Amniotic epithelial cell (primary cell): Measurements from ENCODE around the gene COLQ.

DNA sequence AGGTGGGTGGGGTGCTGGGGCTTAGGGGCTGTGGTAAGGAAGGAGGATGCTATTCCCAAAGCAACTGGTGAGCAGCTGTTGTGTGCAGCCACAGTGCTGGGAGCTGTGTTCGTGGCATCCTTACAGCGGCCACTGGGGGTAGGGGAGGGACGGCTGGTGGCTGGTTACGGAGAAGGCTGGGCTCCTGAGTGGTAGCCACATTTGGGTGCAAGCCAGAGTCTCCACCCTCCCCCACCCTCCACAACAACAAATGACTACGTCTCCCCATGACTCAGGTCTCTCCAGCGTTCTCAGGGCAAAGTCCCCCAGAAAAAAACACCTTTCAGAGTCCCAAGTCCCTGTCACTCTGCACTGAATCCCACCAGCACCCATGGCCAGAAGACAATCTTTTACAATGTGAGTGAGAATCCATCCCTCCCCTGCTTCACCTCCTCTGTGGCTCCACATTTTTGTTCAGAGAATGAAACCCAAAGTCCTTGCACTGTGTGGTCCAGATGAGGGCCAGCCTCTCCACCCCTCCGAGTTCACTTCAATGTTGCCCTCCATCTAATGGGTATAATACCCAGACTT lies 15.0 kb upstream of the FGD5 start:
- RRBS = no CpG with 5 or more reads among the region's 7 CpGs

DNA sequence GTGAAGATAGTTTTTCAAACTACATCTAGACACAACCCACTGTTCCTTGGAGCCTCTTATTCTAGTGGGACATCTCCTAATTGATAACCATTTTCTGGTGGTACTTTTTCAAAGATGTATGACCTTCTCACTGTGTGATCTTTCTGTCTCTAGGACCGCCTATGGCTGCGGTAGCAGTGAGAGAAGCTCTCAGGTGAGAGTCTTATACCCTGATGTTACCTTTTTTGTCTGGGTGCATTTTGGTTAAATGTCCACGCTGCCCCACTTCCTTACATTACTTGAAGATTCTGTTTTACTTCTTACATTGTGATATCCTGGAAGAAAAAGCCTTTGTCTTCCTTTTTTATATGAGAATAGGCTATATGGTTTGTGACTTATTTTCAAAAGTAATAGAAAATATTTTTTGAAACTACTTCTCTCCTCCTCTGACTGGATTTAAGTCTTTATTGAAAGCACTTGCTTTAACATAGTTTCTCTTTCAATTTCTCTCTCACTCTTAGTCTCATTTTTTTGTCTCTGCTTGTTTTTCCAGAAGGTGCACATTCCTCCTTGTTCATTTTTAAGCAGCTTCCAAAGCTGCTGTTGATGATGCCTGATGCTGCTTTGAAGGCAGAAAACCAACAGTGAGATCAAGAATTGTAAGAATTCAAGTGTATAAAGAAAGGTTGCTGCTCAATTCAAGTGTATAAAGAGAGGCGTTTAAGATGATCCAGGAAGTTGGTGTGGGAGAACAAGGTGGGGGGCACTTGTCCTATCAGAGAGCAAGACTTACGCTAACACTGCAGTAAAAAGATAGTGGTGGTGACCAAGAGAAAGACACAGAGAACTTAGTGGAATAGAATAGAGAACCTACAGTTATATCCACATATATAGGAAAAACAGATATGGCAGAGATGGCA lies 11.9 kb downstream of the NR2C2 start:
- RRBS = no CpG with 5 or more reads among the region's 5 CpGs

DNA sequence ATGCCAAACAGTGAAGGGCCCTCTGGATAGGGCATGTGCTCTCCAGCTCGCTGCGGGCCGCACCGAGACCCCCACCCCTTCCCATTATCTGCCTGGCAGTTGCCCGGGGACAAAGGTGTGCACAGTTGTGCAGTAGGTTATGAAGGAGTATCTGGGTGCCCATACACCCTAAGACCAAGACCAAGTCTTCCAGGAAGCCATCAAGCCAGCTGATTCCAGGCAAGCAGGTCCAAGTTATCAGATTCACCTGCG lies 1.4 kb downstream of the MRPS25 start:
- RRBS = no CpG with 5 or more reads among the region's 6 CpGs

- RRBS = no CpG with 5 or more reads among the region's 6 CpGs
These were observed 1.2 kb downstream of the MRPS25 start for GRCh38 chr3:15064015-15064277.

GRCh38 chr3:15095998-15096457 lies 2.9 kb downstream of the RBSN start:
- RRBS = no CpG with 5 or more reads among the region's 4 CpGs

GRCh38 chr3:15277598-15278349 lies 54.6 kb downstream of the SH3BP5 start:
- RRBS = 85% methylated on average over 4 of the region's 12 CpGs

DNA sequence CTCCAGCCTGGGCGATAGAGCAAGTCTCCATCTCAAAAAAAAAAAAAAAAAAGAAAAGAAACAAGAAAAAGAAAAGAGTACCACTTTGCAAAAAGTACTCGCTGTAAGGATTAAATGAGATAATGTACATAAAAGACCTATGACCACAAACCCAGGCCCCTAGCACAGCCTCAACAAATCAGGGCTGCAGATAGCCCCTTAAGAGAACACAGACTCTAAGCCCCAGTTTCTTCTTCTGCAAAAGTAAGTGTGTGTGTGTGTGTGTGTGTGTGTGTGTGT lies 38.4 kb downstream of the SH3BP5 start:
- RRBS = no CpG with 5 or more reads among the region's 2 CpGs

- RRBS = no CpG with 5 or more reads among the region's 13 CpGs
These were observed 6.2 kb downstream of the SH3BP5 start for GRCh38 chr3:15326102-15326729.

- RRBS = no CpG with 5 or more reads among the region's 4 CpGs
These were observed 370 bp downstream of the COLQ start for GRCh38 chr3:15521181-15521490.

DNA sequence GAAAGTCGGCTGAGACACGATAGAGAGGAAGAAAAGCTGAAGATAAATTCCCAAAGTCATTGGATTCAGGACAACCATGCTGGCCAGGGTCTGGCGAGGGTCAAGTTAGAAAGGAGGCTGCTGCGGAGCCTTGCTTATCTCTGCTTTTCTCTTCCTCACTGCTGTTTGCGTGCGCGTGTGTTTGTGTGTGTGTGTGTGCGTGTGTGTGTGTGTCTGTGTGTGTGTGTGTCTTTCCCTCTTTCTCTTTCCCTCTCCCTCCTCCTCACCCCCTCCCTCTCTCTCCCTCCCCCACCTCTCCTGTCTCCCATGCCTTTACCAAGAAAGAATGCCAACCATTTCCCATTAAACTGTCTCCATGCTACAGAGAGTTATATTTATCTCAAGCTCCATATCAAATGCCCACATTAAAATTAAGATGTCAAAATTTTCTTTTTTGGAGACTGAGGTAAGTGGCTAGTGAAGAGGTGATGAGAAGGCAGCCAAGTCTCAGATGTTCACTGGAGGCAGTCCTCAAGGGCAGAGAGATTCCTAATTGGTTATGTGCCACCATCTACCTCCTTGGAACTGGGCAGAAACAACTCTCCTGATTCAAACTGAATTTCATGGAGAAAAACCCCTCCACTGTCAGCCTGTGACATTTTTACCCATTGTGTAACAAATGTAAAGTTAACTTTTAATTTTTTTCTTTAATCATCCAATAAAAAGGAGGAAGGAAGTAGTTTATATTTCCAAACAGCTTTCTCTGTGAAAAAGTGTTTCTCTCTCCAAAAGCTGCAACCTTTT lies at the start of gene COLQ:
COLQ (minus strand) TSS at position 159 of the 783 bp plus-strand sequence.
- RRBS = no CpG with 5 or more reads among the region's 8 CpGs

- RRBS = no CpG with 5 or more reads among the region's 2 CpGs
These were observed 14.3 kb upstream of the COLQ start for GRCh38 chr3:15535788-15536147.

DNA sequence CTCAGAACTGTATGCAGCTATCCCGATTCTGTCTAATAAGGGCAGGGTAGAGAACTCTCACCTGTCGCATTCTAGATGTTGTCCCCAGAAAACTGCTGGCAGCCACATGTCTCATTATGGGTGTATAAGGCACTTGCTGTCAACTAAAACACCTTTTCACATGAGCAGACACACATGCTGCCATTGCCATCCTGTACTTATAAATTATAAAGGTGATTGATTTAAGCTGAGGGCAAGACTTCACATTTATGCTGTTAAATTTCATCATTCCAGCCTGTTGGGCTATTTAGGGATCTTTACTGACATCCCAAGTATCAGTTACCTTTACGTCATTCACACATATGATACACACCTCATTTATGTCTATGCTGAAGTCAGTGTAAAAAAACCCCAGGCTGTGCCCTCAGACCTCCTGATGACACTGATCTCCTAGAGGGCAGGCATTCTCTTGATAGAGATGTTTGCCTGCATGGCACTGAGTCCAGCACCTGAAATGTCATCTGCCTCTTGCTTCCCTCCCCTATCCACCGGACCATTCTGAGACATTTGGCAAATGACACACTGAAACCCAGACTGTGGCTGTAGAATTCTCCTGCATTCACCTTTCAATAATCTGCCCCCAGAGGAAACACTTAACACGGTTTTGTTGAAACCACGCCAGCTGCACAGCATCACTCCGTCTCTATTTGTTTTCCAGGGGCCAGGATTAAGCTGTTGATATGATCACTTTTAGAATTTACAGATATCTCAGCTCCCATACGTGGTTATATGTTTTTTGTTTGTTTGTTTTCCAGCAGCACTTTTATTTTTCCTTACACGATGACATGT lies 35.9 kb downstream of the BTD start:
- RRBS = no CpG with 5 or more reads among the region's 9 CpGs

- RRBS = no CpG with 5 or more reads among the region's 4 CpGs
These were observed 105.4 kb upstream of the ANKRD28 start for GRCh38 chr3:15903107-15903614.

DNA sequence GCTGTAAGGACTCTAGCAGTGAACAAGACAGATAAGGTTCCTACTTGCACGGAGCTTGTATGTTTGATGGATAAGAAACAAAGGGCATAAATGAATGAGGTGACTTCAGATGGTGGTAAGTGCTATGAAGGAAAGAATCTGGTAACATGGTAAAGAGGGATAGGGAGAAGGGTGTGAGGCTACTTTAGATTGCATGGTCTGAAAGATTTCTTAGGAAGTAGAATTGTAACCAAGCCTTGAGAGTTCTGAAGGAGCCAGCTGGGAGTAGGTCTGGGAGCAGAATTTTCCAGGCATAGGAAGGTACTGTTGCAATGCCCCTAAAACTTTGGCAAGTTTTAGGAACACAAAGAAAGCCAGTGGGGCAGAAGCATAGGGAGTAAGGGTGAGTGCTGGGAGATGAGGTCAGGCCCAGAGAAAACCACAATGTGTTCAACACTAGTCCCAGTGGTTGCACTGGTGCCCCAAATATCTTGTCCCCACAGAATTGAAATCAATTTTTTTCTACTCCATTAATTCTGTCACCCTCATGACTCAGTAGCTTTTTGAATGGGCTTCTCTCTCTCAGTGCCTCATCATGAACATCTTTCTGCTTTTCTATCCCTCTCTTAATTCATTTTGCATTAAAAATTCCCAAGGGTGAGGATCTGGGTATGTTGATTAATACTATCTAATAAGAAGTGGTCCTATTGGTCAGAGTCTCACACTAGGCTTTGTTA lies 120.7 kb upstream of the GALNT15 start:
- RRBS = no CpG with 5 or more reads among the region's 1 CpG

DNA sequence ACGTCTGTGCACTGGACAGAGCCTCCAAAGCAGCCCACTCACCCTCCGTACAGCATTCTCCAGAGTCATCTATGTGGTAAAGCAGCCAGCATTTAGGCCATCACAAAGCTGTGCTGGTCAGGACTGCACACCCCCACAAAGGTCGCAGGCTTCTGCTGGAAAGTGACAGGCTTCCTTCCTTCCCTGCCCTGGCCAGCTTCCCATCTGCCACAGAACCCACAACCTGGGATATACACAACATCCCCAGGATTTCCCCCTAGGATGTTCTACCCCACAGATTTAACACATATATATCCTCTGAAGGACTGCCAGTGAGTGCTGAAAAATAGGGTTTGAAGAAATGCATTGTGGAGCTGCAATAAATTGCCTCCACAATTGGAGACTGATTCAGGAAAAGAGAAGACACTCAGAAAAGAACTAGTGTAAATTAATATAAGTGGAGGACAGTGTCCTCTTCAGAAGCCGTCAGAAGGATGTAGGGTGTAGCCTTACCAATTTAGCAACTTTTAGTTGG lies 64.4 kb upstream of the GALNT15 start:
- RRBS = no CpG with 5 or more reads among the region's 4 CpGs

GRCh38 chr3:16183647-16184032 lies 9.2 kb downstream of the GALNT15 start:
- RRBS = no CpG with 5 or more reads among the region's 3 CpGs

DNA sequence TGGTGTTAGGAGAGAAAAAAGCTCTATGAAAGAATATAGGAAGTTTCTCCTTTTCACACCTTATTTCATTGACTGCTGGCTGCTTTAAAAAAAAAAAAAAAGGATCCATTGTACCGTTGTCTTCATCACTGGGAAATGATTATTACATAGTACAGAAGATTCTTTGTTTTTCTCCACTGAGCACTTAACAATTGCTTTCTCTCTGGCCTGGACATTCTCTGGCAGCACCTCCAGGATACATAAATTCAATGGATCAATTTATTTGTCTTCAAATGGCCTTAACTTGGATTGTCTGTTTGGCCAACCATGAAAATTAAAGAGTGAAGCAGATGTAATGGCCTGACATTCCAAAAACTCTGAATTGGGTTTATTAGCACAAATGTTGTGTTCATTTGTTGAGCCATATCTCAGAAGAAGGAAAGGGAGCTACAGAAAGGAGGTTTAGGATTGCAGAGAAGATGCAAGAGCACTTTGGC lies 37.1 kb downstream of the DPH3 start:
- RRBS = no CpG with 5 or more reads among the region's 1 CpG

GRCh38 chr3:16263050-16263557 lies 1.6 kb downstream of the DPH3 start:
- RRBS = no CpG with 5 or more reads among the region's 5 CpGs

GRCh38 chr3:16294760-16295128 lies 29.7 kb downstream of the OXNAD1 start:
- RRBS = no CpG with 5 or more reads among the region's 4 CpGs

DNA sequence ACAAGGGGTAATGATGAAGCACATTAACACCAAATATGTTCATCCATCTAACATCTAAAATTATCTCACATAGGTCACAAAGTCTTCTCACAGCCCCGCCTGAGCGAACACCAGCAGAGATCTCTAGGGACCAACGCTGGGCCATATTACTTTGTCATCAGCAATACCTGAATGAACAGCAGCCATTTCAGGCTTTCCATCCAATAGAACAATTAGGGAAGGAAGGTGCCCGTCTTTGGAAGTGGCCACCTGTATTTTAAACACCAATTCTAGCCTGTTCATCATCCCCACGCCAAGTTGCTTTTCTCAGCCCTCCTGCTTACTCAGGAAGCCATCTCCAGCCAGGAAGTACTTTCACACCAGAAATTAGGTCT lies 106.4 kb downstream of the OXNAD1 start:
- RRBS = no CpG with 5 or more reads among the region's 5 CpGs